ENCODE measurements around a stretch of chr4.

- PRO-cap, result no peak
Measured at GRCh38 chr4:169618408-169618709, 2.0 kb upstream of the CLCN3 start.

- PRO-cap, result no peak
Measured at GRCh38 chr4:170089224-170089654, 517 bp downstream of the AADAT start.

- PRO-cap, result no peak
Measured at GRCh38 chr4:172028071-172028404, 214.8 kb downstream of the GALNTL6 start.

DNA sequence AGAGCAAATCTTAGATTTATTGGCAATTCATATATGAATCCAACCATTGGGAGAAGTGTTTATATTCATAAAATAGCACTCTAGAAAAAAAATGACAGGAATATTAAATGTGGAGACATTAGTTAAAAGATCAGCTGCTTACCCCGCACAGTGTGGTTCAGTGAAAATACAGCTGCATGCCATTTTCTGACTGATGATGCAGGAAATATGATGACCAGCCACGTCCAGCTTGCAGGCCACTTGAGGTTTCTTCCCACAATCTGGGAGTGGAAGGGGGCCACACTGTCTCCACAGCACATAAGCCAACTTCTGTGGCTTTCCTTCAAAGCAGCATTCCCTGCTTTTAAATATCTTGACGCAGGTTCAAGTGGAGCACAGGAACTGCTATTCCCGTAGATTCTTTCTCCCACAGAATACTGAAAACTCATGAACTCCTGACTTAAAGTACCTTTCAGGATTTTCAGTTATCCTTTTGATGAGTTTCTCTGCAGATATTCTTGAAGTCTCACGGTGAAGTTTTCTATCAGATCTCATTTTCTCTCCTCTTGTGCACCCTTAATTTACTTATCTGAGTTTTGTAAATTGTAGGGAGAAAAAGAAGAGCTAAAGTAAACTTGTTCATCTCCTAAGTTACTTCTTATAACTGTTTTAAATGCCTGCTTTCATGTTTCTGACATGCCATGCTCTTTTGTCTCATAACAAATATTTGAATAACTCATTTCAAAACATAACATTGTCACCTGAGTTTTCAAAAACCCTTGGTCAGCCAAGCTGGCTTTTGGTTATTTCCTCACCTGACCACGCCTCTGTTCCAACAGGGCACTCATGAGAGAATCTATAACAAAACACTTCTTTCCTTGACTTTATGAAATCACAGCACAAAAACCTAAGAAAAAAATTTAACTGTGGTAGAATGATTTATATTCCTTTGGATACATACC lies 173.2 kb upstream of the GALNT7 start:
- PRO-cap, result no peak

- PRO-cap, result no peak
Measured at GRCh38 chr4:173176162-173177046, 7.8 kb downstream of the GALNT7 start.

DNA sequence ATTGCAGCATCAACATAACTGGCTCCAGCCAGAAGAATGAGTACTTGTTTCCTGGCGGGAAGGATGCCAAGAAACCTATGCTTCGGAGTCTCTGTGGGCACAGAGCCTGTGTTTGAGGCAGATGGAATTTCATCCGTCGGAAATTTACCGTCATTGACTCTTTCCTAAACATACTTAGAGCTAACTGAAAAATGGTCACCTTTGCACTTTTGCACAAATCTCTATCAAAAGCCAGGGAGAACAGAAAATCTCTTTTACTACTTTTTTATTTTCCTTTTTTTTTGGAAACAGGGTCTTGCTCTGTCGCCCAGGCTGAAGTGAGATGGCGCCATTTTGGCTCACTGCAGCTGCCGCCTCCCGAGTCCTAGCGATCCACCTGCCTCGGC lies 41.6 kb downstream of the GALNT7 start:
- PRO-cap, result no peak

DNA sequence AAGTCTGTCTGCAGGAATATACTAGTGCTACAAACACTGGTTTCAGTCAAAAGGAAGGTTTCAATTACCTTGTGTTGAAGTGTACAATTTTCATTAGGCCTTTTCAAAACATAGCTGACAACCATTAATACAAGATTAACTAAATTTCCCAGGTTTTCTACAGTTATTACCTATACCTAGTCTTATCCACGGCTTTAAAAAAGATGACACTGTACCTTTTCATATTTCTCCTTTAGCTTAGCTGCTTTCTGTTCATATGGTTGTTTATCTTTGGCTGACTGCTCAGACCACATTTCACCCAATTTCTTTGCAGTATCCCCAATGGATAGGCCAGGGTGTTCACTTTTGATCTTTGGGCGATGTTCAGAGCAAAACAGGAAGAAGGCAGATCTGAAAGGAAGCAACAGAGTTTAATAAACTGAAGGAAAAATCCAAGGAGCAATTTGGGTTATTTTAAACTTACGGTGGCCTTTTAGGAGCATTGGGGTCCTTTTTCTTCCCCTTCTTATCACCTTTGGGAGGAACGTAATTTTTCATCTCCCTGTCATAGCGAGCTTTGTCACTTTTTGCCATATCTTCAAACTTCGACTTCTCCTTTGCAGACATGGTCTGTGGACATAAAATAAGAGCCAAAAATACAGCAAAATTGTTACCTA lies 1.4 kb downstream of the HMGB2 start:
- PRO-cap, result no peak

- PRO-cap, result bidirectional peak, plus-strand start at chr4:173333870, minus-strand start at chr4:173333769
Measured at GRCh38 chr4:173333262-173334128, 663 bp downstream of the HMGB2 start.

DNA sequence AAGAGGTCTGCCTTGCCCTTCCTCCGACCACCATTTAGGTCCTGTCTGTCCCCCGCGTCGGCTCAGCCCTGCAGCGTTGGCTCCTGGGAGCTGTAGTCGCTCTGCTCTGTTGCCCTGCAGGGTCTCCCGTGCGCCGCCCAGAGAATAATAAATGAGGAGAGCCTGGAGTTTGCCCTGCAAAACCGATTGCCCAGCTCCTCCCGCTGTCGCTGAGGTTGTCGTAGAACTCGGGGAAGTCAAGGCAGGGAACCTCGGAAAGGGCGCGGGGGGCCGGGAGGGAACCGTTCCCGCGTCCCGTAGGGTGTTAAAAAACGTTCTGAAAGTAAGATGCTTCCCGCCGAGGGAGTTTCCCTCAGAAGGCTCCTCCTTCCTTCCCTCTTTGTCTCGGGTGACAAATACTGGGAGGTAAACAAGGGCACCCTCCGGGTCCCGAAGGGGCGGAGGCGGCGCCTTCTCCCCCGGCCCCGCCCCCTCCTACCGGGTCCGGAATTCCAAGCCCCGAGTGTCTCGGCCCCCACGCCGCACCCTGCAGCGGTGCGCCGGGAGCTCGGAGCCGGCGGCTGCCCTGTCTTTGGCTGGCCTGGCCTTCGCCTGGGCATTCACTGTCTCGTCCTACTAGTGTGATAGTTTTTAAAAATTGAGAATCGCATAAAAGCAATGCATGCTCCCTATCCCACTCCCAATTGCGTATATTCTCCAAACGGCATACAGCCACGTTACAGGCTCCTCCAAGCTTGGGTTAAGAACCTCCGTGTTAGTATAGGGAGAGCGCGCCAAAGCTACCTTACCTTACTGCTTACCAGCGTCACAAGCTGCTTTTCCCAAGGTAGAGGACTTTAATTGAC lies 893 bp upstream of the HMGB2 start:
- PRO-cap, result bidirectional peak, plus-strand start at position 531 of the sequence, minus-strand start at position 386 of the sequence

DNA sequence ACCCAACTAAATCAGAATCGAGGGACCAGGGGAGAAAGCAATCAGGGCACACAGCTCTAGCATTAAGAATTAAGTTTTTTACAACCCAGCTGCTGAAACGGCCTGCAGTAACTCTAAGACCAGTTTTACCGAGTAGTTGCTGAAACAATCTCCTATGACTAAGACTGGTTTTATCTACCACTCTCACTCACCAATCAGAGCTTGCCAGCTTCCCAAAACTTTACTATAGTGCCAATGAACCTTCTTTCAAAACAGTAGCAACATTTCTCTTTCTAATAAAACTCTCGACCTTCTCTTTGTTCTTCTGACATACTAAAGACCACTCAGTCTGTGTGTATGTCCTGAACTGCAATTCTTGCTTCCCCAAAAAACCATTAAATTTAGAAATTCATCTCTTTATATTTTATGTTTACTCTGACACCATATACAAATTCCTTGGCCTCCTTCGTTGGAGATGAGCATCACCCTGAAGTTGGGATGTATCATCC lies 2.7 kb upstream of the SAP30 start:
- PRO-cap, result no peak

DNA sequence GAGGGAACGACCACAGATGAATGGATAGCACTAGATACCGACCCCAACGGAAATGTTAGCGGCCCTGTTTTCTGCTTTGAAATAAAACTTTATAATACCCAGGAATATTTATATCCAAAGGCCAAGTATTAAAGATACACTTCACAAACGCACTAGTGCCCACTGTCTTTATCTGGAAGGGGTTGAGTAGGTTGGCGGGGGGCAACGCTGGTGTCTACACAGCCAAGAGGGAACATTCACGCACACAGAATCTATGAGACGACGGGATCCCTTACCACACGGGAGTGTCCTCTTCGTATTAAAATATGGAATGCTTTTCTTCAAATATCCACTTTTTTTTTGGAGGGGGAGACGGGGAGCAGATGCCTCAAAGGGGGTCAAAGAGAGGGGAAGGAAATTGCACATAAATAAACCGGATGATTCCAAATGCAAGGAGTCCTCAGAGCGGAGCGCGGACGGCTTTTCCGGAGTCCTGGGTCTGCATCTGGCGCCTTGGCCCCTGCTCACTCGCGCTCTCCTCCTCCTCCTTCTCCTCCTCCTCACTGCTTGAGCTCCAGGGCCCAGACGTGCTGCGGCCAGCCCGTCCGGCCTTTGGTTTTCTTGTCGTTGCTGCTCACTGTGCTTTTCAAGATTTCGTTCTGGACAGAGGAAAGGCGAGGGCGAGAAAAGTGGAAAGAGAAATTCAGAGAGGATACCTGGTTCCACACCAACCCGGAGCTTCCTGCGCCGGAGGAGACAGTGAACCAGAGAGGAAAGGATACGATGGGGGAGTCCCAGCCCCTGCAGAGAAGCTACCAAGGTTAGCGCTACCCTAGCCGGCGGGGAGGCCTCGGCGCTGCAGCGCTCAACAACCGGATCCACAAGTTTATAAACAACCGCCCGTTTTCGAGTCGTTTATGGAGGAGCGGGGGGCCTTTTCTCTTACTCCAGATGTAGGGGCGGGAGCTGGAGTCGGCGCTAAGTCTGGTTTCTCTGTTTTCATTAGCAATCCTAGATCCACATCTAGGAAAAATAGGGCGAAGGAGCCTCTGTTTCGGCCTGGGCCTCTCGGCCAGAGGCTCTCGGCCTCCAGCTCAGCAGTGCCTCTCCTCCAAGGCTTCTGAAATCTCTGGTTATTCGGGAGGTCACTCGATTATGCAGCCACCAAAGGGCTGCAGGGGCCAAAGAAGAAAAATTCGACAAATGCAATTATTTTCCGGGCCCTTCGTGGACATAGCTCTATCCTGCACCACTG lies 2.9 kb downstream of the HAND2 start:
- PRO-cap, result no peak

DNA sequence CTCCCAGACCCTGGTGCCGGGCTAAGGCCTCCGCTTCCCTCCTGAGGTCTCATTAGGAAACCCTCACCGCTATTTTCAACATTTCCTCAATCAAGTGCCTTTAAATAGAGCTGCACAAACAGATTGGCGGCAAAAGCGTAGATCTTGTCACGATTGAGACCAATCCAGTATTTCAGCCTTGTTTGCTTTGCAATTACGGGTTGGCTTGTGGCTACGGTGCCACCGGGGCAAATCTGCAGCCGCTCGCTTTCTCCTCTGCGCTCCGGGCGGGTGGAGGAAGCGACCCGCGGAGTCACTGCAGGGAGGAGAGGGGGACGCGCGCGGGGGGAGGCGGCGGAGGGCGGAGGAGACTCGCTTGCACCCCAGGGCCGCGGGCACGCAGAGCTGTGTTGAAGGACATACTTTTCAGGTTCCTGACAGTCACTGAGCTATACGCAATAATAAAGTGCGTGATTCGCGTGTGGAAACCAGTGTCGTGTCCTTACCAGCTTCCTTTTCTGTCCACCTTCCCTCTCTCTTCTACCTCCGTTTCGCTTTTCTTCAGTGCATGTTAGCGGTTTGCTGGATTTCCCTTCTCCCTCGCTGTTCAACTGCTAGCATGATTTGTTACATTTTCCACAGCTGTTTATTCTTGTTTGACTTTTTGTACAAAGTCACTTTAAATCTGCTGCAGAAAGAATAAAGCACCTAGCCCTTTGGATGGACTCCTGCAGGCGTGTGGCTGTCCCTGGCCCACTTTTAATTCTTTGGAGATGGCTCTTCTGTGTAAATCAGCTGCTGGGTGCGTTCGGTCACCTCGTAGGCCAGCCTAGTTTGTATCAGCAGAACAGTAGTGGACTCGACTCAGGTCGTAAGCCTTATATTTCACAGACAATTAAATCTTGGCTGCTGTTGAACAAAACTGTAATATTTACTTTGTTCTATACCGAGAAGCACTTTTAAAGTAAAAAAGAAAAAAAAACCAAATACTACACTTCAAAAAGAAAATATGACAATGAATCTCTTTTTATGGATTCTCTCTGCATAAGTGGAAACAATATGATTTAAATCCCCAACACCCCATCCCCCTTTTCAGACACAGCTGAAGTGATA lies 8.8 kb upstream of the HAND2 start:
- PRO-cap, result no peak

GRCh38 chr4:173684142-173684721 lies 154.2 kb upstream of the HAND2 start:
- PRO-cap, result no peak

GRCh38 chr4:174461758-174462085 lies 60.6 kb downstream of the HPGD start:
- PRO-cap, result no peak

DNA sequence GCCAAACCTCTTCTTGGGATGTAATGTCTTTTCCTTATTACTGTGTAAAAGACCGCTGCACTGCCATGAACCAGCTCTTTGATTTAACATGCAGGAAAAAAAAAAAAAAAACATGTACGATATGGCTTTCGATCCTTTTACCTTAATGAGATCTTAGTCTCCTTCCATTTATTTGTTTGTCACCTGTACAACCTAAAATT lies 348.7 kb downstream of the ADAM29 start:
- PRO-cap, result unidirectional peak, plus-strand start at position 99 of the sequence

GRCh38 chr4:175671625-175672046 lies 140.4 kb downstream of the GPM6A start:
- PRO-cap, result no peak

DNA sequence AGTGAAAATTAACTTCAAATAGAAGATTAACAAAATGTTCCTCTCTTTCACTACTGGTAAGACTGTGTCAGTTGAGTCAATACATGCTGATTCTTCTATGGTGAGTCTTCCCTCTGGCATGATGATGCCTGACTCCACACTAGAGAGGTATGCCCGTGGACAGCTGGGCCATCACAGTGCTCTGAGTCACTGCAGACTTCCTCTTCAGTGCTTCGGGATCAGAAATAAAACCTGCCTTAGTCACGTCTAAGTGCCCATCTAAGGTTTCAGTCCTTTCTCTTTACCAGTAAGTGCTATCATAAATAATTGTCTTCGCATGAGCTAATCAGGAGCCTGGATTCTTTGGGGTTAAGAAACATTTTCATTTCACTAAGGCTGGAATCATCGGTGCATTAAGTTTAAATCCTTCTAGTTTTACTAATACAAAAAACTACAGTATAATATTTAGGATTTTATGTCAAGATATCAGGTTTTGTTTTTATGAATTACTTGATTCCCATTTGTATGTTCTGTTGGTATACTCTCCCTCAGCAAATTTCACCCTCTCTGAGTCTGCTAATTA lies 1.7 kb upstream of the ASB5 start:
- PRO-cap, result no peak

DNA sequence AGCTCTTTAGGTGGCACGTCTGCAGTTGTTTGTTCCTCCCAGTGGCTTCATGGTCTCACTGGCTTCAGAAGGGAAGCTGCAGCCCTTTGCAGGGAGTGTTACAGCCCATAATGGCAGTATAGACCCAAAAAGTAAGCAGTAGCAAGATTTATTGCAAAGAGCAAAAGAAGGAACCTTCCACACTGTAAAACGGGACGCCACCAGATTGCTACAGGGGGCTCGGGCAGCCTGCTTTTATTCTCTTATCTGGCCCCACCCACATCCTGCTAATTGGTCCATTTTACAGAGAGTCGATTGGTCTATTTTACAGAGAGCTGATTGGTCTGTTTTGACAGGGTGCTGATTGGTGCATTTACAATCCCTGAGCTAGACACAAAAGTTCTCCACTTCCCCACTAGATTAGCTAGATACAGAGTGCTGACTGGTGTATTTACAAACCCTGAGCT lies 164.1 kb upstream of the AGA start:
- PRO-cap, result no peak

- PRO-cap, result no peak
Measured at GRCh38 chr4:178037852-178038198, 595.6 kb upstream of the AGA start.

GRCh38 chr4:180058172-180059288 lies 2184.7 kb upstream of the TENM3 start:
- PRO-cap, result no peak

Measured in parotid gland (tissue), 1 donor.